Peyer's patch (tissue), 4 donors: ENCODE measurements around the gene FOXD1.

DNA sequence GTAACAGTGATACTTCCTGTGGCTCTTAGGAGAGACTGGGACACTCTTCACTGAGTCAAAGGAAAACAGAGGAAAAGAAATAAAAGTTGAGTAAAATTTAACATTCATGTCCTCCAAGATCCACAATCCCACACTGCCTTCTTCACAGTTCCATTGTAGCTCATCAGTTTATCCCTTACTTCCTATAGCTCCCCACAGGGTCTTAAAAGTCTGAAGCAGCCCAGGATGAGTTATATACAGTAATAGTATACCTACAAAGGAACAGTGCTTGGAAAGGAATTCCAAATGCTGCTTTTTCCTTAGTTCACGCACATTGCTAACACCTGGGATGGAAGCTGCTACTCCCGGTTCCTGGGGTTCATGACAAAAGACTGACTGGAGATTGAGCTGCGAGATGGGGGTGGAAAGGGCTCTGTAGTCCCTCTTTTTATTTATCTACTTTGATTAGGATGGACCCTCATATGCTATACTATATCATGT lies 81.4 kb downstream of the MRPS27 start:
- PRO-cap = no peak
- RAMPAGE, long total RNA, 4 experiments = no peak in any of the 4 experiments

- PRO-cap = no peak
- RAMPAGE, long total RNA, 4 experiments = no peak in any of the 4 experiments
Measured at GRCh38 chr5:72379685-72380305, 59.6 kb downstream of the PTCD2 start.

DNA sequence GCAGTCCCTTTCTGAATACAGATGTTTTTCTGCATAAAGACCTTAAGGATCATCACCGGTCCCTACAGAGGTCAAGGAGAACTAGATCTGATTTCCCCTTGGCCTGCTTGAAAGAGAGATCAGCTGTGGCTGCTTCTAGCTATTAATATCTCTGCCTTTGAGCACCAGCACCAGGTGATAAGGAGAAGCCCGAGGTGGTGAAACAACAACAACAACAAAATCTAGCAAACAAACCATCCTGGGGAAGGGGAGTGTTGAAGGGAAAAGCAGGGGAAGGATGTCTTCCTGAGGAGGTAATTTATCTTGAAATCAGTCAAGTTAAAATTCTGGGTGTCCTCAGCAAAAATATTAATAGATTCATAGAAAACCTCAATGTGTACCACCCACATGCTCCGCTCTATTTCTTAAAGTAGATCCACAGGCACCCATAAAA lies 42.1 kb downstream of the ZNF366 start:
- PRO-cap = no peak
- RAMPAGE, long total RNA, 4 experiments = no peak in any of the 4 experiments

GRCh38 chr5:72509178-72509771 lies 2.1 kb upstream of the ZNF366 start:
- PRO-cap = no peak
- RAMPAGE, long total RNA, 4 experiments = no peak in any of the 4 experiments

DNA sequence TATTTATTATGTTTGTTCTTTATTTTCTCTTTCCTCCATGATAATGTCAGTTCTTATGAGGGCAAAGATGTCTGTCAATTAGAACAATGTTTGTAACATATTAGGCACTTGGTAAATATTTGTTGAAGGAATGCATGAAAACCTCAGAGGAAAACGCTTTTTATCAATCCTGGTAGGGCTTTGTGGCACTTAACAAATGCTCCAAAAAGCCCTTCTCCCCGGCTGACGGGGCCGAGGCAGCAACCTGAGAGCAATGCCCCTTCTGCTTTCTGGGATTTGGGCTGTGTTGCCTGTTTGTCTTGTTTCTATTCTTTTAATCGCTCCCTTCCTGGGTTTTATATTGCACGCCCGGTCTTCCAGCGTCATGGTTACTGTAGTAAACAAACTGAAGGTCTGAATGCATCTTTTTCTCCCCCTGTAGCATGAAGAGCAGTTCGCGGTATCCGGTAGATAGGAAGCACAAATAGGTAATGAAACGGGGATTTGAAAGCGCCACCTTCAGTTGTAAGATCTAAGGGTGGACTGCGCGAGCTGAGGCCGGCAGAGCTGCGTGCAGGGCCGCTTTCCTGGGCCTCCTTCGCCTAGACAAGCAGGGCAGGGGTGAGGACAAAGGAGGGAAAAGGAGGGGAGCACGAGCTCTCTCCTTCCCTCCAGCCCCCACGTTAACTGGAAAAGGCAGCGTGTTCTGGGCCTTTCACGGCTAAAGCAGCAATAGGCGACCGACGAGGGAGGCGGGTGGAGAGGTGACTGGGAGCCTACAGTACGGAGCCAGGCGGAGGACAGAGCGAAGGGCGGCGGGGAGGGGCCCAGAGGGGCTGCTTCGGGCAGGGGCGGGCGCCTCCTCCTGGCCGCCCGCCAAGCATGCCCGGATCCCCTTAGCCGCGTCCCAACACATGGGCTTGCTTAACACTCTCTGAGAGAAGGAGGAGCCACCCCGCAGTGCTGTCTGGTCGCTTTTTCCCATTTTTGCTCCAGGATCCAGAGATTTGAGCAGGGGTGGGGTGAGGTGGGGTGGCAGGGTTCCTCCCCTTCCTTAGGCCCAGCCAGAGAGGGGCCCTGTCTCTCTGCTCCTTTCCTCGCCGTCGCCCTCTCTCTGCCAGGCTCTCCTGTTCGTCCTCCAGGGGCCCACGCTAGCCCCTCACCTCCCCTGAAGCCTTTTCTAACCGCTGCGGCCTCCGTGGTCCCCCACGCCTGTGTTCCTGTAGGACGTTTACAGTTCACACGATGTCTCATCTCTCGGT lies 49.4 kb upstream of the ZNF366 start:
- PRO-cap = unidirectional peak, plus-strand start at position 501 of the sequence; bidirectional peak, plus-strand start at position 918 of the sequence, minus-strand start at position 749 of the sequence
- RAMPAGE, long total RNA, 4 experiments = no peak in any of the 4 experiments

DNA sequence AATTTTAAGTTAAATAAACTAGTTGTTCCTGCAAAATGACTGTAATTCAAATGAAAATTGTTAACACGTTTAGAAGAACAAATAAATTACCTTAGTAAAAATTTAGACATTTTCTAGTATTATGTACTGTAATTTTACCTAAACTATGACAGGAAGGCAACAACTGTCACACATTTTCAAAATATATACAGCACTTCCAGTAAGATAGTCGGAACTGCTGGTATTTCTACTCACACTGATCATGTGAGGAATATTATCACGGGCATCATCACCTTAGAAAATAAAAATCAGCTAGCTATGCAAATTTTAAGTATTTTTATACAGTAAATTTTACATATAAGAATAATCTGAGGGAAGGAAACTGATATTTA lies 988 bp upstream of the TNPO1 start:
- PRO-cap = no peak
- RAMPAGE, long total RNA, 4 experiments = no peak in any of the 4 experiments

DNA sequence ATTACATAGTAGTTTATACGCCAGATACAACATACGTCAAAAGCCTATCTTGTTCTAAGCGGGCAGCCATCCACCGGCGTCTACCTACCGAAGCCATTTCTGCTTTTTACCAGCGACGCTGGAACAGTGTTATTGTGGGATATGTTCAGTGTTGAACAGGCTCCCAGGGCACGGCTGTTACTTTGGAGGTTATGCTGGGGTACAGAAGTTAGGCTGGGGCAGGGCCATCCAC lies 480 bp upstream of the TNPO1 start:
- PRO-cap = no peak
- RAMPAGE, long total RNA, 4 experiments = no peak in any of the 4 experiments

DNA sequence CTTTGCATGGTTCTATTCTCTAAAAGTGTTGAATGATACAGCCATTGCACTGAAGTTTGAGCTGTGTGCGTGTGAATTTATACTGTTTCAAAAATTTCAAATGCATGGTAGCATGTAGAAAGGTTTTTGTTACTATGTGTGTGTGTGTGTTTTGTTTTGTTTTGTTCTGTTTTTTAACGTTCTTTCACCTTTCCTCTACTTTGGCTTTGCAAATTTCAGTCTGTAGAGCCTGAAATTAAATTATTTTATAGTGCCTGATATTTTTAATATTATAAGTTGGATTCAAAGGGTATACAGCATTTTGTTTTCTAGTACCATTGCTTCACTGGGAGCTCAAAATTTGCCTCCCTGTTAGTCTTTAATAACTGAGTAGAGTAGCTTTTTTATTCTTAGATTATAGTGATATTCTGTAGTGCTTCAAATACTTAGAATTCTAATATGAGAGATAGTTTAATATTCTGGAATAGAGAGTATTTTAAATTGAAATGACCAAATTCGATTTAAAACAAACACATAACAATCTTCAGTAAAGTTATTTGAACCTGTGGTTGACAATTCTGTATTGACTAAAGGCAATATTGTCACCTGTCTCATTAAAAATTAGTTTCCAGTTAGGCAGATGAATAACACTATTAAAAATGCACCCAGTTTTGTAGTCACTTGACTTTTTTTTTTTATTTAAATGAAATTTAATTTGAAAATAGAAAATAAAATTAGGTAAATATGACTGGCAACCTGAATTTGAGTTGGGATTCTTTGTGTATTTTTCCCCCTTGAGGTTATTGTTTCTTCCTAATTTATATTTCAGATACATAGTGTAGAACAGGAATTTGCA lies 45.0 kb upstream of the FCHO2 start:
- PRO-cap = no peak
- RAMPAGE, long total RNA, 4 experiments = no peak in any of the 4 experiments

GRCh38 chr5:72911490-72912201 lies 44.2 kb upstream of the FCHO2 start:
- PRO-cap = no peak
- RAMPAGE, long total RNA, 4 experiments = no peak in any of the 4 experiments

DNA sequence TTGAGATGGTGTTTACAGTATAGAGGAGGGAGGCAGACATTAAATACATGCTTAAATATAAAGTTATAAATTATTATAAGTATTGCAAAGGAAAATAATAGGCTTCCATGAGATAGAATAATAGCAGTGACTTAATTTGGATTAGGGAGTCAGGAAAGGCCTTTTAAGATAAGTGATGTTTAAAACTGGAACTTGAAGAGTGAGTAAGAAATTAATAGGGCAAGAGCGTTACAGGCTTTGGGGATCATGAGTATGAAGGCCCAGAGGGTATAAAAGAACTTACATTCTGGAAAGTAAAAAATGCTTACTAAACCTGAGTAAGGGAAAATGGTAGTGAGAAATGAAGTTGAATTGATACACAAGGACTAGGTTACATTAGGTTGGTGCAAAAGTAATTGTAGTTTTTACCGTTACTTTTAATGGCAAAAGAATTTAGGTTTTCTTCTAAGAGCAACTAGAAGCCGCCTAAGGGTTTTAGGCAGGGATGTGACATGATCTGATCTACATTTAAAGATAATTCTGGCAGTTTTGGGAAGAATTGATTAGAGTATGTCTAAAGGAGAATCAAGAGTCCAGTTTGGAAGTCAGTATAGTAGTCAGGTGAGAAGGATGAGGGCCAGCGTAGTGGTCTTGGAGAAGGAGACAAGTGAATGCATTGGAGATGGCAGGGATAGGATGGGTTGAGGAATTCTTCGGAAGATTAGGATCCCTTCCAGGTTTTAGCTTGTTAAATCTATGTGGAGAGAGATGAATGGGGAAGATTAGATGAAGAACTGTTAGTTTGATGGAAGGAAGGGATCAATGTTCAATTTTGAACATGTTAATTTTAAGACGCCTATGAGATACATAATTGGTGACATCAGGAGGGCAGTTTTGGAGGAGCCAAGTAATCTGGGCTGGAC lies 52.1 kb downstream of the FCHO2 start:
- PRO-cap = no peak
- RAMPAGE, long total RNA, 4 experiments = start-site peak on the plus strand in 1 of 4 experiments, centred at position 197 of the sequence, 17 reads per replicate

- PRO-cap = bidirectional peak, plus-strand start at chr5:73448840, minus-strand start at chr5:73448628
- RAMPAGE, long total RNA, 4 experiments = start-site peak on the minus strand in 1 of 4 experiments, at chr5:73448771-73448778 at its widest, 6 reads per replicate
Measured at GRCh38 chr5:73448435-73449017, at the start of gene FOXD1. FOXD1 (minus strand) TSS chr5:73448777.

DNA sequence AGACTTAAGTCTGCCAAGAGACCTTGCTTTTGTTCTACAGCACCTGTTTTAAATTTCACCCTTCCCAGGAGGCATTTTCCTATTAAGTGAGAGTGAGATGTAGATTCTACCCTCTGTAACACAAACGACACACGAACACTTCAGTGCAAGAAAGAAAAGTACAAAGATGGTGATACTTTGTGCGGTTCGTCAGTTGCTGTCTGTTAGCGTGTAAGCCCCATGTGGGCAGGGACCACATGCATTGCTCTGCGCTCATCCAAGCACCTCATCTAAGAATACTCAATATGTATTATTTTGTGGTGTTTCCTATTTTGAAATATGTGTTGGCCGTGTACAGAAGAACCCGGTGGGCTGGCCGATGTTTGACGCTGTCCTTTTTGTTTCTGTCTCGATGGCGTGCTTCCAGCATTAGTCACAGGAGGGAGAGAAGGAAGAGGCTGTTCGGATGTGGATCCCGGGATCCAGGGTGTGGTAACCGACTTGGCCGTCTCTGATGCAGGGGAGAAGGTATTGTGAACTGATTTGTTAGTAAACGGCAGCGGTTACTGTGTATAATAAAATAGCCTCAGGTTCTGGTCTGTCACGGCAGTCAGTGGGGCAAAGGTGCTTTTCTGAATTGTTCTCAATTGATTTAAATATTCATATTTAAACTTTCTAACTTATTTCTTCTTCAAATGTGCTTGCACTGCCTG lies 274.9 kb downstream of the ARHGEF28 start:
- PRO-cap = no peak
- RAMPAGE, long total RNA, 4 experiments = no peak in any of the 4 experiments

GRCh38 chr5:73919312-73919763 lies 293.3 kb downstream of the ARHGEF28 start:
- PRO-cap = no peak
- RAMPAGE, long total RNA, 4 experiments = no peak in any of the 4 experiments

- PRO-cap = no peak
- RAMPAGE, long total RNA, 4 experiments = no peak in any of the 4 experiments
Measured at GRCh38 chr5:73930780-73931104, 304.7 kb downstream of the ARHGEF28 start.

GRCh38 chr5:74143649-74144228 lies 496.8 kb downstream of the ENC1 start:
- PRO-cap = no peak
- RAMPAGE, long total RNA, 4 experiments = no peak in any of the 4 experiments

GRCh38 chr5:74257509-74258169 lies 382.9 kb downstream of the ENC1 start:
- PRO-cap = no peak
- RAMPAGE, long total RNA, 4 experiments = no peak in any of the 4 experiments

- PRO-cap = unidirectional peak, minus-strand start at chr5:74418773
- RAMPAGE, long total RNA, 4 experiments = no peak in any of the 4 experiments
Measured at GRCh38 chr5:74418676-74418951, 221.9 kb downstream of the ENC1 start.

GRCh38 chr5:74538183-74538649 lies 102.3 kb downstream of the ENC1 start:
- PRO-cap = no peak
- RAMPAGE, long total RNA, 4 experiments = no peak in any of the 4 experiments

DNA sequence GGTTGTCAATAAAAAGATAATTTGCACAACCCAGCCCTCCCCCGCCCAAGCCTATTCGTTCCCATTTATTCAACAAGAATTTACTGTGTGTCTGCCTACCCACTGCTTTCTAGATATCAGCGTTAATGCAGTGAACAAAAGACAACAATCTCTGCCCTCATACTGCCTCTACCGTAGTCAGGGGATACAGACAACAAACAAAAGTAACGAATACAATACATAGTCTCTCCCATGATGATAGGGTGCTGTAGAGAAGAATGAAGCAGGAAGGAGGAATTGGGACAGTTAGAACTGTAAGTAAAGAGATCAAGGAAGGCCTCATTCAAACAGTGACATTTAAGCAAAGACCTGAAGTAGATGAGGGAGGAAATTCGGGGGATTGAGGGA lies 1.7 kb downstream of the GFM2 start:
- PRO-cap = no peak
- RAMPAGE, long total RNA, 4 experiments = no peak in any of the 4 experiments

- PRO-cap = no peak
- RAMPAGE, long total RNA, 4 experiments = start-site peak on the minus strand in 1 of 4 experiments, at chr5:74781576-74781867 at its widest, 16 reads per replicate
Measured at GRCh38 chr5:74781424-74781949, 14.4 kb downstream of the NSA2 start.